ENCODE measurements around the gene SLC12A5.

- PRO-cap, result no peak
These were observed 6.3 kb downstream of the PLTP start for GRCh38 chr20:45905652-45906052.

DNA sequence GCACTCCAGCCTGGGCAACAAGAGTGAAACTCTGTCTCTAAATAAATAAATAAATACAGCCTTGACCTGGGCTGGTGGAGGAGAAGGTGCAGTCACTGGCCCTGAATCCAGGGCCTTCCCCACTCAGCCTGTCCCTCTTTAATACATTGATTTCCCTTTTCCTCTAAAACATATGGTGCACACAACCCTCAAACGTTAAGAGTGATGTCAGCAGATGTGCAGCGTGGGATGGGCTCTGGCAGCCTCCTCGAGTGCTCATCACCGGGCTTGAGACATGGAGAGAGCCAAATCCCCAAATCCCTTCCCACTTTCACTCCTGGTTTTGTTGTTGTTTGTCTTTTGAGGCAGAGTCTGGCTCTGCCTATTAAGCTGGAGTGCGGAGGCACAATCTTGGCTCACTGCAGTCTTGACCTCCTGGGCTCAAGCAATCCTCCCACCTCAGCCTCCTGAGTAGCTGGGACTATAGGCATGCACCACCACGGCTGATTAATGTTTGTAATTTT, 5.8 kb upstream of the PLTP start:
- PRO-cap, result no peak

GRCh38 chr20:45949368-45950125, 15.1 kb downstream of the PCIF1 start:
- PRO-cap, result no peak

DNA sequence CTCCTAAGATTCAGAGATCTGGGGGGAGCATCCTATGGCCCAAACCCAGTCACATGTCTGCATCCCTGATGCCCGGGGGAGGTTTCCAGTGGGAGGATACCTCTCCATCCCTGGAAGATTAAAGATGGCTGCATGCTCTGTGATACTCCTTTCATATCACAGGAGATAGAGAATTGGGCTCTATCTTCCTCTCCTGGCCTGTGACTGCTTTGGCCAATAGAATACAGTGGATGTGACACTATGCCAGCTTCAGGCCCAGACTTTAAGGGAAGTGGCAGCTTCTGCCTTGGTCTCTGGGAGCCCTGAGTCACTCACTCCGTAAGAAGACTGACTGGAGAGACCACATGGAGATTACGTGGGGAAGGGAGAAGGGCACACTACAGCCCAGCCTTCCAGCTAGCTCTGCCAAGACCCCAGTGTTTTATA, 10.4 kb upstream of the MMP9 start:
- PRO-cap, result no peak

GRCh38 chr20:46028607-46029497, at the start of gene SLC12A5:
TSS of gene SLC12A5 (plus strand) at chr20:46029215.
- PRO-cap, result no peak

- PRO-cap, result no peak
These were observed 17.2 kb downstream of the NCOA5 start for GRCh38 chr20:46072317-46073268.

DNA sequence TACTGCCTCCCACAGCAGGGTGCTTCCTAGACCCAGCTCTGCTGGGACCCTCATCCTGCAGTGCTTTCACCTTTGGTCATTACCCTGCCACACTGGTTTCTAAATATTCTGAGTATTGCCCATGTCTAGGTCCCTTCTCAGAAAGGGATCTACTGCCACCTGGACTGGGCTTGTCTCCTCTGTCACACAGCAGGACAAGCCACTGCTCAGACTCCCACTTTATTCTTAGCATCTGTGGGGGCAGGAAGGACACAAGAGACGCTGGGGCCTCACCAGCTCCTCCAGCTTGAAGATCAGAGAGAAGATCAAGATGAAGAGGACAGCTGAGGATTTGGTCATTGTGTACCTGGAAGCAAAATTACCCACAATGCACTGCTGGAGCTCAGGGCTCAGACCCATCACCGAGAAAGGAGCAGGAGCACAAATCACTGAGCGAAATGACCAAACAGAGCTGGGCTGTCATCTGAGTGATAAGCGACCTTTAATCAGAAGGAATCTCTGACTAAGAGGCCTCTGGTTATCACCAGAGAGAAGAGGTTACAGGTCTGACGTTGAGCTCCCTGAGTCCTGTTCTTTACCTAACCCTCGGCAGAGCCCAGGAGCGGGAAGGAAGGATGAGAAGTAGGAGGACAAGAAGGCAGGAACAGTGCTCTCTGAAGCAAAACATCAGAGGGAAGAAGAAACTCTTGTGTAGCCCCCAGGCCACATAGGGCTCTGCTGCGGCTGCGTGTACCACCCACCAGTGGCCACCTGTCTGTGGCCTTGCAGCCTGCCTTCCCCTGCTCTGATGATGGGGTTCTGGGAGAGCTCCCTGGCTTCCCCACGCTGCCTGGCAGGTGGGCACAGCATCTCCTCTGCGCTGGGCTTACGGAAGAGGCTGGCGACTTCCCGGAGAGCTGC, 8.4 kb downstream of the SLC35C2 start:
- PRO-cap, result no peak

DNA sequence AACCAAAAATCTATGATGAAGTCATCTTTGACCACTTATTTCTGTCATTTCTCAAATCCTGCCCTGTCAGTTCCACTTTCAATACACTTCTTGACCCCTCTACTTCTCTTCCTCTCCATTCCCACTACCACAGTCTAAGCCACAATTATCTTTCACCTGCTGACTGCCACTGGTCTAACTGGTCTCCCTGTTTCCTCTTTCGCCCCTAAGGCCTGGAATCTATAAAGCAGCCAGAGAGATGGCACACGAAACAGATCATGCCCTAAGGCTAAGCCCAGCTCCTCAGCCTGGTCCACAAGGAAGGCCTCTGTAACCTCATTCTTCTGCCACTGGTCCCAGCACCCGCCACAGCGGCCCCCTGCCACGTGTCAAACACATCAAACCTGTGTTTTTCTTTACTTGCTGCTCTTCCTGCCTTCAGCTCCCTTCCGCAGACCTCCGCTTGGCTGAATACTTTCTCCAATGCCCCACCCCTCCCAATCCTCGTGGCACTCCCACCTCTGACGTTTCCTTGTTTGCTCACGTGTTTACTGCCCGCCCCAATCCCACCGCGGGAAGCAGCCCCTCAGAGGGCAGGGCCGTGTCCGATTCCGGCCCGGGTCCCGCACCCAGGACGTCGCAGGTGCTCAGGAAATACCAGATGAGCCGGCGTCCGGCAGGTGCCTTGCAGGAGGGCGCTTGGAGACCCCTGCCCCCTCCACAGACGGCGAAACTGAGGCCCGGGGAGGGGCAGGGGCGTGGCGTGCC, 535 bp downstream of the SLC35C2 start:
- PRO-cap, result bidirectional peak, plus-strand start at position 568 of the sequence, minus-strand start at position 452 of the sequence

DNA sequence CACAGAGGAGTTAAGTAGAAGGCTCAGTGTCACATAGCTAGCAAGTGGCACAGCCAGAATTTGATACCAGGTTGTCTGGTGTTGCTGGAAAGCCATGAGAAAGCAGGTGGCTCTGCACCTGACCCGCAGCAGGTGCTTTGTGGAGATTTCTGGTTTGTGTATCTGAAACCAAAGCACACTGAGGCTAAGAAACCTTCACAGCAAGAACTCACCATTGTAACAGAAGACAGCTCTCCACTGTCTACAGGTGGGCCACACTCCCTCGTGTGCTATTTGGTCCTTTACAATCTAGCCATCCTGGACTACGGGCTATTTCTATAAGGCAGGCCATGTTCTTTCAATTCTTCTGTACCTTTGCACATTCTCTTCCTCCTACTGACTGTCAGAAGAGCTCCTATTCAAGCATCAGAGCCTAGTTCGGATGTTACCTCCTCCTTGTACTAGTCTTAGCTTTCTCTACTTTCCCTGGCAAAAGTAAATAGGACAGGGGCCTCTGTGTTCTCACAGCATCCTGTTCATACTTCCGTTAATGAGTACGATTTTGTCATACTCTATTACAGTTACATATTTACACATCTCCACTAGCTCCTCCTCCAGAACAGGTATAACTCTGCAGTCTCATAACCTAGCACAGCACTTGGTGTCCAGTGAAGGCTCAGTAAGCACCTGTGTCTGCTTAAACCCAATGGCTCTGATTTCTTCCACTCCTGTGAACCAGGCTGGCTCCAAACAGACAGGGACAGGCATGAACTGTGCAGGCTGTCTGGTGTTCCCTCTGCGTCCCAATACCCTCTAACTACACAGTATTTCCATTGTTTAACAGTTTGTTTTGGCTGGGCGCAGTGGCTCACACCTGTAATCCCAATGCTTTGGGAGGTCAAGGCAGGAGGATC, 7.1 kb downstream of the ELMO2 start:
- PRO-cap, result no peak

DNA sequence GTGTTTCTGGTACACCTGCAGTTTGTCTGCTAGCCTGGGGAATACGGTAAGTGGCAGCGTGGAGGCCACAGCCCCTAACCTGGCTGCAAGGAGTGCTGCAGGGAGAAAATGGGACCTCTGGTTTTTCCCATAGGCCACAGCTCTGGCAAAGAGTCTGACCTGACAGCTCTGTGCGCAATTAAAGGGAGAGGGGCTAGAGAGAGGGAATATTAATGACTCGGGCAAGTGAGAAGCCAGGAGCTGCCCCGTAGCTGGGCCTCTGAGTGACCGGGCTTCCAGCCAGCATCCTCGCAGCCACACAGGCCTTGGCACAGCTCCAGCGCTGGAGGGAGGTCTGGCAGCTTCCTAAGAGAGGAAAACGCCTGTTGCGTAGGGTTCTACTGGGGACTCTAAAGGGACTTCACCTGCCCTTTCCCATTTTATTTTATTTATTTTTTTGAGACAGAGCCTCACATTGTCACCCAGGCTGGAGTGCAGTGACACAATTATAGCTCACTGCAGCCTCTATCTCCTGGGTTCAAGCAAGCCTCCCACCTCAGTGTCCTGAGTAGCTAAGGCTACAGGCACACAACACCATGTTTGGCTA, 18.2 kb upstream of the OCSTAMP start:
- PRO-cap, result no peak

DNA sequence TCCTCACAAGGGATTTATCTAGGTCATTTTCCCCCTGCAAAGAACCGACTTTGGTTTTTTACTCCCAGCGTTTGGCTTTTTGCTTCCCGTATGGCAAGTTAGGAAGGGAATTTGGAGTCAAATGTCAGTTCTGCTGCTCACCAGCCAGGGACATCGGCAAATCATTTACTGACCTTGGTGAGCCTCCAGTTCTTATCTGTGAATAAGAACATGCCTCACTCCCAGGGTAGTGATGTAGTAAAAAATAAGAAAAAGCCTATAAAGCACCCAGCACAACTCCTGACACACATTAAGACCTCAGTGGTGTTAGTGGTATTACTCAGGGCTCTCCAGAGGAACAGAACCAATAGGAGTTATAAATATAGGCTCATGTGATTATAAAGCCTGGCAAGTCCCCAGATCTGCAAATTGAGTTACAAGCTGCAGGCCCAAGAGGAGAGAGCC, 71.5 kb upstream of the EYA2 start:
- PRO-cap, result no peak

GRCh38 chr20:47253616-47254414, 102.7 kb downstream of the ZMYND8 start:
- PRO-cap, result no peak

DNA sequence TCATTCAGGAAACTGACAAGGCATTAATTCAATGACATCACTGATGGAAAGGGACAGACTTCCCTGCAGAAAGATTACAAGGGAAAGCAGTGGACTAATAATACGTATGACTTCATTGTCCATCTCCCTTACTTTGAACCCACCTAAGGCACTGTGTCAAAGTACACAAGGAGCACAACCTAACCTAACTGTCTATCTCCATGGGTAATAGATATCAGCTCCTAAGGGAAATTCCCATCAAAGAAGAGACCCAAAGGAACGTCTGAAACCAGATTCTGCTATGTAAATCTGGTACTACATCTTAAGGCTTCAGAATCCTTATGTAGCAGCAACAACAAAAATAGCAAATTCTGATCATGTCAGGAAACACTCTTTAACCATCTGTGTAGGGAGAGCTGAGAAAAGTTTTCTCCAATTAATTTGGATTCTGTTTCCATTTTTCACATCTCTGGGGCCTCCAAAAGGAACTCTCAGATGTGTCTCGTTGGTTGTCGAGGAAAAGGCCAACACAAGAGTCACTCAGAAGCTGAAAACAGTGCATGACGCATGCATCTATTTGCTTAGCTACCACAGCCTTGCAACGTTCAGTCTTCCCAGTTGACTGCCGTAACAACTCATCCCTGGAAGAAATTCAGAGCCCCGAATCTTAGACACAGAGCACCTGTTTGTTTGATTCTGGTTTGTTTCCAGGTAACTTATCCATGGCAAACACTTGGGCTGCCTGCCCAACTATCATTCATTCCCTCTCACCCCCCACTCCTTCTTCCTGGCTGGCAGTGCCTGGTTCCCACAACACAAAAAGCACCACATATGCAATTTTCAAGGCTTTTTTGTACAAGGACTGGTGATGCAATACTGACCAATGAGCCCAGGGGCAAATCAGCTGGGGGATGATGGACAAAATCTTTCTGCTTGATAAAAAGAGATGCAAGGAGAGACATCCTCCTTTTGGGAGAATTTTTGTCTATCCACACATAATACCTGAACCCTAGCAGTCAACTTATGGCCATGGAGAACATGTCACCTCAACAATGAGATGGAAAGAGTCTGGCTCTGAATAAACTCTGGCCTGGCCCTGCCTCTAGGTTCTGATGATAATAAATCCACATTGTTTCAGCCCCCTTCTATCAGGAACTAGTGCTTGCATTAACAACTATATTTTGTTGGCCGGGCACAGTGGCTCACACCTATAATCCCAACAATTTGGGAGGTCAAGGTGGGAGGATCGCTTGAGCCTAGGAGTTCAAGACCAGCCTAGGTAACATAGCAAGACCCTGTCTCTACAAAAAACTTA, 60.5 kb downstream of the ZMYND8 start:
- PRO-cap, result no peak

GRCh38 chr20:47319643-47320497, 36.6 kb downstream of the ZMYND8 start:
- PRO-cap, result bidirectional peak, plus-strand start at chr20:47320027, minus-strand start at chr20:47319951

- PRO-cap, result no peak
These were observed 27.5 kb downstream of the ZMYND8 start for GRCh38 chr20:47328986-47329459.

DNA sequence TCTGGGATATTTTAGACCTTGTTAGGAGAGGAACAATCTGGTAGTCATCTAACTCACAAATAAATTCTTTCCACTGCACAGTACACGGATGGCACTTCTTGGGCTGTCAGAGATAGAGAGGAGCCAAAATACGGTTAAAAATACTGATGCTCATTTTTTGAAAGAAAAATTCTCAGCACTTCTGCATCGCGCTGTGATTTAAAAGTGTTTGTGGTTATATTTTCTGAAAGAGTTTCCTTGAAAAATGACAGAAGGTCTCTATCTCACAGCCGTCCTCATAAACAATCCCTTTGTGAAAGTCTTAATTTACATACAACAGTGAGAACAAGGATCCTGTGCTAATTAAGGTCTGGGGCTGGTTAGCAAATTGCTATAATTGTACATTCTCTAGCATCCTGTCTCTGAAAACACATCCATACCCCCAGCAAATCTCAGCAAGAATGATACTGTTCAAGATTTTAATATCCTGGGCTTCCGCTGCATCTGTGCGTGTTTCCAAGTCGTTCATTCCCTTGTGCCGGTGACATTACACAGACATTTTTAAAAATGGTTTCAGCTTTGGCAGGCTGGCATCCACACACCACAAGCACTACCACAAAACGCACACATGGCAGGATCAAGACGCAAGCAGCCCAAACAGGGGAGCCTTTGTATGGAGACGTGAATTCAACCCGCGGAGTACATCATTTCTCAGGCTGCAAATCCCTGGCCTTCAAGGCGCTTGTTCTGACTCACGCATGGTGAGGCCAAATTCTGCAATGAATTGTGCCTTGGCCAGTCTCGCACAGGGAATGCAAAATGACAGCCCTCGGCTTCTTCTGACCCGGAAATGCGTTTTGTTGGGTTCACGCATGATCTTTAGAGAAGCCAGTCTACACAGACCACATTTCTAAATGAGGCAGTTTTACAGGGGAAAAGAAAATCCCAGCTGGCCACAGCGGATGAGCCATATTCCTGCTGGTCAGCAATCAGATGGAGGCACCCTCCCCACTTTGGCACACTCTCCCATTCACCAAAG, 20.3 kb downstream of the ZMYND8 start:
- PRO-cap, result no peak

DNA sequence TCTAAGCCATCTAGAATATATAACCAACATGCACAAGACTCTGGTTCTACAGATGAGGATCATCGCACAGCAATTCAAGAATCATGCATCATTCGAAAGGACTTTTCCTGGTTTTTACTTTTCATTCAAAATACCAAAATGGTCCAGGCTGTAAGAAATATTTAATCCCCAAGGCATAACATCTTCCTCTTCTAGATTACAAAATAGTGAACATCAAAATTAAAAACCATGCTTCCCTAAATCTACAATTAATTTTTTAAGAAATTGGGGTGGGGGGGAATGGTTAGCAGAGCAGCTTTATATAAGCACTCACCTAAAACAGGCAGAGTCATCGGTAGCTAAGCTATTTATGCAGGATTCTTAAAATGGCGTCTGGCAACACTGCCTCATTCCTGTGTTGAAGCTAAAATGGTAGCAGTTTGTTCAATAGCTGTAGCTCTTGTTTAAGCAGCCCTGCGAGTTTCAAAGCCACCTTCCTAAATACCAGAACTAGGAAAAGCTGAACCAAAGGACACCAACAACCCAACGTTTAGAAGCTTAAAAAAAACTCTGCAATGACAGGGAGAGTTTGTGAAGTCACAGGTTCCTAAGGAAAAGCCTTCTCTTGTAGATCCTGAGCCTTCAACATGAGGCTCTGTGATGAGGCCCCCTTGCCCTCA, 5.0 kb downstream of the ZMYND8 start:
- PRO-cap, result bidirectional peak, plus-strand start at position 389 of the sequence, minus-strand start at position 374 of the sequence

GRCh38 chr20:47435672-47435965, 66.1 kb upstream of the NCOA3 start:
- PRO-cap, result no peak

GRCh38 chr20:47487040-47487574, 14.6 kb upstream of the NCOA3 start:
- PRO-cap, result no peak

- PRO-cap, result no peak
These were observed 1.1 kb downstream of the NCOA3 start for GRCh38 chr20:47502575-47503469.